NB4 (cell line): ENCODE measurements around a stretch of chr5.

GRCh38 chr5:6599493-6599918 lies 33.3 kb downstream of the NSUN2 start:
- RRBS, result no CpG with 5 or more reads among the region's 3 CpGs

DNA sequence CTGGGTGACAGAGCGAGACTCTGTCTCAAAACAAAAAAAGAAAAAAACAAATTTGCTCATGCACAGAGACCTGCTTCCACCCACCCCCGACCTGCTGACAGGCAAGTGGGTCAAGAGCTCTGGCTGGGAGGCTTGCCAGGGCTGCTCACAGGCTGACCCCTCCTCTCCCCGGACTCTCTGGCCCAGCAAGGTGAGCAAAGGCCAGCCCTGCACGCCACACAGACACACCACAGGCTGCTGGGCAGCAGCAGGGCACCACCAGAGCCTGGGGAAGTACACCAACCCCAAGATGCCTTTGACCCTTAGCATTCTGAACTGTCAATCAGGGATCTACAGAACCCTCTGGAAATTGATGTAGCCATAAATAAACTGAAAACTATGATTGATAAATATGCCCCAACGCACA lies 29.2 kb downstream of the NSUN2 start:
- RRBS, result no CpG with 5 or more reads among the region's 5 CpGs

GRCh38 chr5:6633975-6634642 lies 869 bp downstream of the SRD5A1 start:
- RRBS, result 2% methylated on average over 5 of the region's 23 CpGs

DNA sequence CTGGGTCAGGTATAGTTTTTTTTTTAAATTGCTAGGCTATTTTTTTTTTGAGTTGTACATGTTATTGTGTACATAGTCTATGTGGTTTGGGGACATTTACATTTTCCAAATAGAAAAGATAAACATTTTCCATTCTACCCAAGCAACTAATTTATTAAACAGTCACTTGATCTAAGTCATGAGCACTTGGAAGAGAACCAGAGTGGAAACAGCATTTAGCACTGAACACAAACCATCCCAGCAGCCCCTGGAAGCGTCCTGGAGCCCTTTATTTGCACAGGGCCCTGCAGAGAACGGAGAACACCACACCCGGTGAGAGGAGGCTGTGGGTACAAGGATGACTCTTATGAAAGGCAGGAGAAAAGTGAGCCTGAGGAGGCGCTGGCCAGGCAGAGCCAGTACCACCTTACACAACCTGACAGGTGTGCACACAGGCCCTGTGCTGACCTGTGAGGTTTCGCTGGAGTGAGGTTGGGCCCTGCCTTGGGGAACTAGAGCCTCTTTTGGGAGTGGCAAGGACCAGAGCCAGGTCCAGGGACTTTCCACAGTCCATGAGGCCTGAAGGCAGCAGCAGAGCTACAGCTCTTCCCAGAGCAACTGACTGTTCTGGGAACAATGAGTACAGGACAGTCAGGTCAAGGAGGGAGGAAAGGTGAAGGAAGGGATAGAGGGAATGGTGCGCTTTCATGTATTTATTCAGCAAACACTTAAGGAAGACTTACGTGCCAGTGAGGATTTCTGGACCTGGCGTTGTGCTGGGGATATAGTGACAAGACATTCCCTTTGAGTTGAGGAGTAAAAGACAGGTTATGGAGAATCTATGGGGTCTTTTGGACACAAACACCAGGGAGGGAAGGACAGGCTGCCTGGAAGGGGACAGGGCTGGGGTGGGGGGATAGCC lies 3.1 kb downstream of the SRD5A1 start:
- RRBS, result no CpG with 5 or more reads among the region's 8 CpGs

- RRBS, result no CpG with 5 or more reads among the region's 7 CpGs
These were observed 39.9 kb downstream of the SRD5A1 start for GRCh38 chr5:6672973-6673723.

GRCh38 chr5:6736947-6737418 lies 23.8 kb downstream of the TENT4A start:
- RRBS, result no CpG with 5 or more reads among the region's 5 CpGs

DNA sequence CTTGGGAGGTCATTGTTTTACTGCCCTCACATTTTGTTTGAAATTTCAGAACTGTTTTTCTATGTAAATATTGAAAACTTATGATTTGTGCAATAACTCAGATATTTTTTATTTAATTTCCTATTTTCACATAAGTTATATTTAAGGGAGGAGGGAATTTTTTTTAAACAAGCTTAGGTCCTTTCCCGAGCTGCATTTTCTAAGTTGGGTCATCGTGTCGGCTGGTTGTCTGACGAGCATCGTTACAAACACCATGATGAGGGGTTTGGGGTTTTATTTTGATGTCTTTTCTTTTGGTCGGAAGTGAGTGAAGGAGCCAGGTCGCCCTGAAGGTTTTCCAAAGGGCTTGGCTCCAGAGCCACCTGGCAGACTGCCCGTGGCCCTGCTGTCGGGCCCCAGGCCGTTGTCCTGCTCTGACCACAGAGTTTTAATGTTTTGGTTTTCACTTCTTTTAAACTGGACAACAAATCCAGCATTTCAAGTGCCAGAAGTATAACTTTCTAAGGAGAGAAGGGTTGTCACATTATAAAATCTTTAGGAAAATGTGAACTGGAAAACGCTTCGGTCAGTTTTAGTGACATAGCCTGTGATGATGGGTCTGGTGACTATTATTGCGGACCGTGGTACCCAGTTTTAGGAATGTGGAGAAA lies 42.2 kb downstream of the TENT4A start:
- RRBS, result no CpG with 5 or more reads among the region's 14 CpGs

DNA sequence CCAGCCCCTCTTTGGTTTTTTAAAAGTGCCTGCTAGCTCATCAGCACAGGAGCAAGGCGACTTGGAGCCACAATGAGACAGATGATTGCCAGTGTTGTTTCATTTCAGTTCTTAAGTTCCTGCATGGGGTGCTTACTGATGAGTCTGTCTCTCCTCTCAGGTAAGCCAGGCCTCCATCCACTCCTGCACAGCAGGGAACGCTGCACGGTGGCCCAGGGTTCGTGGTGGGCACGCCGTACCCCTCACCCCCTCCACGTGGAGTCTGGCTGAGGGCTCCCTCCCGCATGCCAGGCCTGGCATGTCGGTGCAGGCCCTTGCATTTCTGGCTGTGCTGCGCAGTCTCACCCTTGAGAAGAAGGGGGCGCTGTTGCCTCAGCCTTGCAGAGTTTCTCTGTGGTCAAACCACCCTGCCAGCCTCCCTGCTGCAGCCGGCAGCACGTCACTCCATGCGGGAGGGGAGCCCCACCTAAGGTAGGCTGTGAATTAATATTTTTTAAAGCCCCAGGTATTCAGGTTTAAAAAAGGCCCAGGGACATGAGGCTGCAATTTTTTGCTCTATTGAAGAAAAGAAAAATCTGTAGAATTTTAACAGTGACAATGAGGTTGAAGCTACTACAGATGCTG lies 52.4 kb downstream of the TENT4A start:
- RRBS, result no CpG with 5 or more reads among the region's 14 CpGs

DNA sequence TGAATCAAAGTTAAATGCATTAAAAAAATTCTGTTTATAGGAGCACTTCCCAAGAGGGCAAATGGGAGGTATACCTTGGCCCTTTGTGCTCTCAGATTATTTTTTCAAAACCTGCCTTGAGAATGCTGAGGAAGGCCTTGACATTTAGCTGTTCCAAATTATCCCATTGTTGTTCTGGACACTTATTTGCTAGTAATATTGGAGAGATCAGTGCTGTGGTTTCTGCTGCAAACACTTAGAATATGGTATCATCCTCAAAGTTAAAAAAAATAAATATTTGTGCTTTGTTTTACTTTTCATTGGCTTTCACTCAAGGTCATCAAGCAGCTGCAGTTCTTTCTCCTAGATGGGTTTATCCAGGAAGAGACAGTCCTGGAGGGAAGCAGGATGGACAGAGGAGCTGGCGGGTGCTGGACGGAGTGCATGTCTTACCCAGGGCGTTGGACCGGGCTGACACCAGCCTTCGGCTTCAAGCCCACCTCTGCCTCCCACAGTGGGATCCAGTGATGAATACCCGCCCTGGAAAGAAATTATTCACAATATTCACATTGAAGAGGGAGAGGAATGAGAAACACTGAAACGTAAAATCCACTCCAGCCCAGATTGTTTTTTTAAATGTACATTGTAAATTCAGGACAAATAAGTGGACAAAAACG lies 193.6 kb downstream of the MTRR start:
- RRBS, result no CpG with 5 or more reads among the region's 8 CpGs

GRCh38 chr5:8843543-8844238 lies 702.2 kb downstream of the SEMA5A start:
- RRBS, result no CpG with 5 or more reads among the region's 11 CpGs

GRCh38 chr5:10265182-10266101 lies 15.4 kb downstream of the CCT5 start:
- RRBS, result no CpG with 5 or more reads among the region's 6 CpGs

DNA sequence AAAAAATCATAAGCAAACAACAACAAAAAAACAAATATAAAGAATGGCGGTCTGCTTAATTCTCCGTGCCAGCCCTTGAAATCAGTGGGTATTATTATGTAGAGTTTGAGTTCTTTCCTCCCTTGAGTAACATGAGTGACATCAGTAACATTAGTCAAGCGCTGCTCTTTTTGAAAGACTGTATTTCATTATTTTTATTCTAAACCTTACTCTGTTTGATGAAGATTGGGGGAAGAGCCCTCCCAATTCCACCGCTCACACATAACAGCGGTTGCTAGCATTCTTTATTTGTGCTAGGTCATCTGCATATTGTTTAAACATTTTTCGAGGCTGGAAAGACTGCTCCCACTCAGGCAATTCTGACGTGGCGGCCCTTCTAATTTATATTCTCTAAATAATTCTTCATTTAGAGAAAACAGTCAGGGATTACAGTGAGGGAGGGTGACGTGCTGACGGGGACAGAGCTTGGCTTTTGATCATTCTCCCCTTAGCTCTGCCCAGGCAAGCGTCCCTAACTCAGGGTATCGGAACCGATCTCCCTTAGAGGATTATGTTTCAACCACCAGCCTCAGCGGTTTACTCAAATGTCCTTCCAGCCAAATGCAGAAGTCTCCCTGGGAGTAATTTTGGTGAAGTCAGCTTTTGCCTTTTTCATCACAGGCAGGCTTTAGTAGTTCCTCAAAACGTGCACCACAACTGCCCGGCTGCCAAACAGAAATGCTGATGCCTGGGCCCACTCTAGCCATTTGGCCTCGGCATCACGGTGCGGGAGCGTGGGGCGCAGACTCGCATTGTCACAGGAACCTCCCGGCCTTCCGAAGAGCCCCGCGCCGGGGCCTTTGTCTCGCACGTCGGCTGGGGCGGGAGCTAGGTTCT lies 721 bp upstream of the MARCHF6 start:
- RRBS, result 0% methylated on average over 4 of the region's 31 CpGs

- RRBS, result no CpG with 5 or more reads among the region's 8 CpGs
These were observed 19.8 kb downstream of the MARCHF6 start for GRCh38 chr5:10373066-10373874.

DNA sequence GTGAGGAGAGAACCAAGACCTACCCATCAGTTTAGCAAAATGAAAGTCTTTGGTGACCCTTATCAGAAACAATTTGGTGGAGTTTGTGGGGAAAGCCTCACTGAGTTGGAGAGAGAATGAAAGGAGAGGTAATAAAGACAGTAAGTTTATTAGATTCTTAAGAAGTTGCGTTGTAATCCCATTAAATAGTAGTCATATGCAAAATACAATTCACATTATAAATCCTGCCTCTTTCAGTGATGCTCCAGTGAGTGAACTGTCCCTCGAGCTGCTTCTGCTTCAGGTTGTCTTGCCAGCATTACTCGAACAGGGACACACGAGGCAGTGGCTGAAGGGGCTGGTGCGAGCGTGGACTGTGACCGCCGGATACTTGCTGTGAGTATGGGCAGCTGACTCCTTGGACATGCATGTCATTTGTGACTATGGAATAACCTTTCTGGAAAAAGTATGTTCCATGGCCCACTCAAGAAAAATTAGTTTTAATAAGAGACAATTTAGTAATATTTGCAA lies 31.7 kb upstream of the ROPN1L start:
- RRBS, result no CpG with 5 or more reads among the region's 8 CpGs

GRCh38 chr5:10423002-10423635 lies 18.6 kb upstream of the ROPN1L start:
- RRBS, result no CpG with 5 or more reads among the region's 4 CpGs

- RRBS, result no CpG with 5 or more reads among the region's 5 CpGs
These were observed 43.1 kb downstream of the ROPN1L start for GRCh38 chr5:10484774-10485146.

GRCh38 chr5:10562608-10563034 lies 1.2 kb upstream of the ANKRD33B start:
- RRBS, result 83% methylated on average over 8 of the region's 31 CpGs

- RRBS, result no CpG with 5 or more reads among the region's 11 CpGs
These were observed 1.9 kb downstream of the ANKRD33B start for GRCh38 chr5:10565657-10566328.

GRCh38 chr5:10607748-10608330 lies 44.0 kb downstream of the ANKRD33B start:
- RRBS, result no CpG with 5 or more reads among the region's 12 CpGs

- RRBS, result no CpG with 5 or more reads among the region's 10 CpGs
These were observed 71.5 kb downstream of the ANKRD33B start for GRCh38 chr5:10635294-10635917.